Left common carotid artery plus branches (tissue), 1 donor: ENCODE data around the genes KDM1B and MBOAT1.

DNA sequence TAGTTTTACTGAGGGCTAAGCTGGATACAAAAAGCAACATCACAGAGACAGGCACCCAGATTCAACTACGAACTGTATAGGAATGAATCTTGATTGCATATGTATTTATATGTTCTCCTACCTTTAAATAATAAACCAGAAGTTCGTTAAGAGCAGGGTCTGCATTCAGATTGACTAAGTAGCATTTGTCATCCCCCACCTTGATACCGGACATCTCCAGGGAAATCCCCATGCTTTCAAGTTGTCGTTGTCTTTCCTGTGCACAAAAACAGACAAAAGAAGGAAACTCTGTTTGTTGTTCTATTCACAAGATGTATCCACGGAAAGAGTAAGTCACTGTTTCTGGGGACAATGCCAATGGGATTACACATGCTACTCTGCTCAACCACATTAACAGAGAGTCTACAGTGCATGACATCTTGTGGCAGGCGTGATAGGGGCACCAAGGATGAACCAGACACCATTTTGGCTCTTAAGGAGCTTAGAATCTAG is 124.3 kb upstream of the NUP153 start:
- PRO-cap, result no peak

DNA sequence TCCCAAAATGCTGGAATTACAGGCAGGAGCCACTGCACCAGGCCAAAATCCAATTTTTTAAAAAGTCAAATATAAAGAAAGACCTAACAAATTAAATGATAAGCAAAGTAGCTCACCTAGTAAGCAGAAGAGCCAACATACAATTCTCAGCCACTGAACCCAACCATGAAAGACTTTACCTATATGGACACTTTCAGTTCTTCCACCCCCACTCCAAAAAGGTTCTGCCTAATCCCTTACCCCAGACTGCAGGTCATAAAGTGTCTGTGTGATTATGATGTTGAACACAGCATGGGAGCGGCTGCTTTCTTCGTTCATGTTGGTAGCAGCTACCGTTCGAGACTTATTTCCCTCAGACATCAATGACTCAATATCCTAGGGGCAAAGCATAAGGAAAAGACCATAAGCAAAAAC is 137.3 kb downstream of the KIF13A start:
- PRO-cap, result no peak

DNA sequence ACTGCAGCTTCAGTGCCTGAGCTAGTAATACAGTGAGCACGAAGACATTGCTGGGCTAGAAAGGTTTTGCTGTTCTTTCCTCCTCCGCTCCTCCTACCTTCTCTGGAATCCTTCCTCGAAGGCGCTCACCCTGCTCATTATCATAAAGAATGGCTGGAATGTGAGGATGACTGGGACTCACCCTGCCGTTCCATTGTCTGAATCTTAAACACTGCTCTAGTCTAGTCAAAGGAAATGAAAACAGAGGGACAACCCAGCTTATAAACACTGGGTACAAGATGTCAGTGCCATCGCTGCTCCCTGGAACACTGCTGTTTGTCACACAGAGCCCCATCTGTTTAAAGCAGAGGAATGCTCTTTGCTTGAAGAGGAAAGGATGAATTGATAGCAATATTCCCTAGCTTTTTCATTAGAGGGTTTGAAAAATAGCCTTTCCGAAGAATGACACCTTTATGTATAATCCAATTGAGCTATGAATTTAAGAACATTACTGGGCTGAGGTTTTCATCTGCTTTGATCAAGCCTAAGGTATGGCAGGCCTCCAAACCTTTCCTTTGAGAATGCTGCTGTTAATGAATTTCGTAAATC is 35.6 kb upstream of the KIF13A start:
- PRO-cap, result no peak

- PRO-cap, result no peak
Measured at GRCh38 chr6:18051624-18052201, 64.3 kb upstream of the KIF13A start.

GRCh38 chr6:18053510-18053848 is 66.0 kb upstream of the KIF13A start:
- PRO-cap, result no peak

- PRO-cap, result no peak
Measured at GRCh38 chr6:18141692-18142253, 13.1 kb downstream of the TPMT start.

DNA sequence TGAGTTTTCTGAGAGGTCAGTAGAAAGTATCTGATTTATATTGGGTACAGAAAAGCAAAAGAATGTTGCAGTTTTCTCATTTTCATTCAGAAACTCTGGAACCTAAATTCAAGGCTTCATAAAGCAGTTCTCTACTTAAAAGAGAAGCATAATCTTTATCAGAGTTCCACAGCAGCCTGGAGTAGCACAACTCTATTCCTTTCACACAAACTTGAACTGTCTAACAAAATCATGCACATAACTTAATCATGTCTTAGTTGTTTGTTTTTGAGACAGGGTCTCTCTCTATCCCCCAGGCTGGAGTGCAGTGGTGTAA is 1.2 kb downstream of the TPMT start:
- PRO-cap, result no peak

DNA sequence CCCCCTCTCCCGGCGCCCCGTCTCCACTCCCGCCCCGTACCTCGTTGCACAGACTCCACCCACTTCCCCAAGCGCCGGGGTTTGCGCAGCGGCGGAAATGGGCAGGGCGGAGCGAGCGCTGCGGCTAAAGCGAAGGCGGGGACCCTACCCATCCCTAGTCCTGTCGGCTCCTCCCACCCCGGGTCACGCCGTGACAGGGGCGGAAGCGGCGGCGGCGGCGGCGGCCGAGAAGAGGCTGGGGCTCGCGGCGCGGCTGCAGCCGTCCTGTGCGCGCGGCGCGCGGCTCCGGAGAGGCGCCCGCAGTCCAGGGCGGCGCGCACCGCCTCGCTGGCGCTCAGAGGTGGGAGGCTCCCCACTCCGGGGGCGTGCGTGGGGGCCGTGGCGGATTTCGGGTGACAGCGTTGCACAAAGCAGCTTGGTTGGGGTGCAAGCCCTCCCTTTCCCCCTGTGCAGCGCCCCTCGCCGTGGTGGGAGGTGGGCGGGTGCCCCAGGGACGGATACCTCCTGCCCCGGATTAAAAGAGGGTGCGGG is at the start of gene KDM1B:
TSS of gene KDM1B (plus strand) at position 191 of the 531 bp plus-strand sequence.
- PRO-cap, result bidirectional peak, plus-strand start at position 265 of the sequence, minus-strand start outside the sequence

- PRO-cap, result no peak
Measured at GRCh38 chr6:18388807-18389449, 1.8 kb downstream of the RNF144B start.

- PRO-cap, result no peak
Measured at GRCh38 chr6:19690498-19690800, 146.7 kb upstream of the ID4 start.

GRCh38 chr6:19841237-19841994 is 4.2 kb downstream of the ID4 start:
- PRO-cap, result no peak

DNA sequence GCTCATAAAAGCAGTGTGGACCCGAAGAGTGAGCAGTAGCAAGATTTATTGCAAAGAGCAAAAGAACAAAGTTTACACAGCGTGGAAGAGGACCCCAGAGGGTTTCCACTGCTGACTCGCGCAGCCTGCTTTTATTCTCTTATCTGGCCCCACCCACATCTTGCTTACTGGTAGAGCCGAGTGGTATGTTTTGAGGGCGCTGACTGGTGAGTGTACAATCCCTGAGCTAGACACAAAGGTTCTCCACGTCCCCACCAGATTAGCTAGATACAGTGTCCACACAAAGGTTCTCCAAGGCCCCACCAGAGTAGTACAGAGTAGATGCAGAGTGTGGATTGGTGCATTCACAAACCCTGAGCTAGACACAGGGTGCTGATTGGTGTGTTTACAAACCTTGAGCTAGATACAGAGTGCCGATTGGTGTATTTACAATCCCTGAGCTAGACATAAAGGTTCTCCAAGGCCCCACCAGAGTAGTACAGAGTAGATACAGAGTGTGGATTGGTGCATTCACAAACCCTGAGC is 16.6 kb downstream of the ID4 start:
- PRO-cap, result no peak

DNA sequence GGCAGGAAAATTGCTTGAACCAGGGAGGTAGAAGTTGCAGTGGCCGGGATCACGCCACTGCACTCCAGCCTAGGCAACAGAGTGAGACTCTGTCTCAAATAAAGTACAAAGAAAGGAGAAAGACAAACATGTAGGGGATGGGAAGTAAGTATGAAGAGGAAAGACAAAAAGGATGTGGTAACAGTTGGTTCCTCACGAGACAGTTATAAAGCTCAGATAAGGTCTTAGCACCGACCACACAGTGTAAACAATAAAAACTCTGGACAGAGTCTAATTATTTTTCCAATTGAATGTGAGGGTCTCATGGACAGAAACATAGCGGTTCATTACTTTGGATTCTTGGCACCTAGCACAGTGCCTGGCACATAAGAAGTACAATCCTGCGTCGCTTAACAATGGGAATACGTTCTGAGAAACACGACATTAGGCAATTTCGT is 38.4 kb downstream of the MBOAT1 start:
- PRO-cap, result no peak

DNA sequence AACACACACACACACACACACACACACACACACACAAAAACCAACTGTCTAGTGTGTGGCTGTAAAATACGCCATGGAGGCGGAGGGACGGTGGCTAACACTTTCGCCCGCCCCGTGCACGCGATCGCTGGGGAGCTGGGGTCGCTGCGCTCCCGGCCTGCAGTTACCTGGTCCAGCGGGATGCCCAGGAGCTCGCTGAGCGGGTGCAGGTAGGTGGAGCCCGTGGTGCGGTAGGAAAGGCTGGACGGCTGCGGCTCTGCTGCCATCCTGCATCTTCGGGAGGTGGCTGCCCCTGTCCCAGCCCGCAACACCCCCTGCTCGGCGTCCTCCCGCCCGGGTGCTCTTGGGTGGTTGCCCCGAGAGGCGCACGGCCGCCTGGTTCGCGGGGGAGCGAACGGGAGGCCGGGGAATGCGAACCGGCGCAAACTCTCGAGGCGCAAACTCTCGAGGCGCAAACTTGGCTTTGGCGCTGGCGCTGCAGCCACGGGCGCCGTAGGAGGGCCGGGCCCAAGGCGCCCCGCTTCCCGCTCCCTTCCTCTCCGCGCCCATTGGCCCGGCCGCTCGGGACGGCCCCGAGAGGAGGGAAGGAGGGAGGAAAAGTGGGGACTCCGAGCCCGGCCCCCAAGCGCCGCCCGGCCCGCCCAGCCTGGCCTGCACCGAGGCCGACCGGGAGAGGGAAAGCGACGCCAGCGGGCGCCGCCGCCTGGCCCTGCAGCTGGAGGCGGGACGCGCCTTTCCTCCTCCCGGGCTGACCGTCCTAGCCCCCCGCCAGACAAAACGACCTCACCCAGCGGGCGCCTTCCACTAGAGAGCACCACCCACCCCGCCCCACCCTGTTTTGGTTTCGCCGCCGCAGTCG is at the start of gene MBOAT1:
TSS of gene MBOAT1 (minus strand) at position 501 of the 859 bp plus-strand sequence.
- PRO-cap, result bidirectional peak, plus-strand start at position 669 of the sequence, minus-strand start at position 550 of the sequence

GRCh38 chr6:20334306-20334825 is 67.3 kb upstream of the E2F3 start:
- PRO-cap, result no peak

DNA sequence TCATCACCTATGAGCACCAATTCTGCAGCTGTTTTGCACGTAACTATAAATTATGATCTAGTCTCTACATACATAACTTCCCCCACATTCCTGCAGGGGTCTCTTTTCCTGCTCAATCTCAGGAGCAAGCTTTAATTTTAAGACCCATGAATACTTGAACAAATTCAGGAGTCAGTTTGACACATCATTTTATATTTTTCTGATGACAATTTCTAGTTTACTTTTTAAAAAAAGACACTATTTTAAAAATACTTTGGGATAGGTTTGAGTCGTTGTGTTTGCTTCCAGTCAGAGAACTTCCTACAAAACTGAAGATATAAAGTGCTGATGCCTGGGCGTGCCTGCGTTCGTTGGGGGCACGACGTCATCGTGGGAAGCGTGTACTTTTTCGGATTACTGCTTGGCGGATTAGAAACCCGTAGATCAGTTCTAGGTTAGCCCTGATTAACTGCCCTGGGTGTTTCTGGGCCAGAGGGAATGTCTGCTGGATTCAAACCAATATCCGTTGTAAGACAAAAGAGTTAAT is 1.0 kb upstream of the E2F3 start:
- PRO-cap, result no peak

GRCh38 chr6:20416963-20417350 is 15.3 kb downstream of the E2F3 start:
- PRO-cap, result no peak

DNA sequence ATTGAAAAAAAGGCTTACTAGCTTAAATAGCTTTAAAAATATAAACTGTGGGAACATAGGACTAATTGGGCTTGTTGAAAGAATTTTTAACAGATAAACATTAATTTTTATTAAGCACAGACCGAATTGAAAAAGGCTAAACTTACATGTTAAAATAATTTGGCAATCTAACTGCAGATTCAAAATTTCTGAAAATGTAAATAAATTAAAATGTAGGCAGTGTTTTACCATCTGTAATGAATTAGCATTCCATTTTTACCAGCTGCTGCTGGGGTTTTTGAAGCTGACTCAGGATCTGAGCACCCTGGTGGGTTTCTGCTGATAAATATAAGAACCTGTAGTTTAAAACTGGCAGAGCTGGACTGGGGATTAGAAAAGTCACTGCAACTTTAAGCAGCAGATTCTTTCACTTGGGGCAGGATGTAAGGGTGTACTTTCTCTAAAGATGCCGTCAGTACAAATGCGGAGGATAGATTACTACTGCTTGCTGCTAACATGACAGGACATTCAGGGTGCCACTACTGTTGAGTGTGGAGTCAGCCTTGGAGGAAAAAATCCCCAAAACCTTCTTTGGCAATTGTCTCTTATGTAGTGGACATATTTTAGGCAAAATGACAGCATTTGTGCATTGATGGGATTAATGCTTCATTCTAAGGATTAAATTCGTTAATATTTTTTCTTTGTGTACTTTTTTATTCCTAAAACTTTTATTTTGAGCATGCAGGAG is 341.8 kb downstream of the CDKAL1 start:
- PRO-cap, result no peak

- PRO-cap, result no peak
Measured at GRCh38 chr6:21032741-21033771, 498.8 kb downstream of the CDKAL1 start.

- PRO-cap, result no peak
Measured at GRCh38 chr6:21033772-21034155, 499.5 kb downstream of the CDKAL1 start.